ENCODE data around the gene PSMC1.

DNA sequence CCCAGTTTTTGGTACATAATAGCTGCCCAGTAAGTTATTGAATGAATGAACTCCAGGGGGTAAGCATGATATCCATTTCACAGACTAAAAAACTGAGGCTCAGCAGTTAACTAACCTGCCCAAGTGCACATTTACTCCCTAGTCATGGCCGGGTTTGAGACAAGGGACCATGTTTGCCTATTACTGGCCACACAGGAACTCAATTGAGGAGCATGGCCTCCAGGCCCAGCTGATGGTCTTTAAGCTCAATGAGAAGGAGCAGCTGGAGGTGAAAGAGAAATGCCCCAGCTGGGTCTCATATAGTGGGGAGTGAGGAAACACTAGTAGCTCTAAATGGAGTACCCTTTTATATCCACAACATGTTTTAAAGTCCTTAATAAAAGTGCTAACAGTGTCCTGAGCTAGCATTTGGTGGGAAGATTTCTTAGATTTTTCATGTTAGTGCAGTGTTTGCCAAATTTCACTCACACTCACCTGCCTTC is 1.6 kb downstream of the TDP1 start:
- PRO-cap: no peak

DNA sequence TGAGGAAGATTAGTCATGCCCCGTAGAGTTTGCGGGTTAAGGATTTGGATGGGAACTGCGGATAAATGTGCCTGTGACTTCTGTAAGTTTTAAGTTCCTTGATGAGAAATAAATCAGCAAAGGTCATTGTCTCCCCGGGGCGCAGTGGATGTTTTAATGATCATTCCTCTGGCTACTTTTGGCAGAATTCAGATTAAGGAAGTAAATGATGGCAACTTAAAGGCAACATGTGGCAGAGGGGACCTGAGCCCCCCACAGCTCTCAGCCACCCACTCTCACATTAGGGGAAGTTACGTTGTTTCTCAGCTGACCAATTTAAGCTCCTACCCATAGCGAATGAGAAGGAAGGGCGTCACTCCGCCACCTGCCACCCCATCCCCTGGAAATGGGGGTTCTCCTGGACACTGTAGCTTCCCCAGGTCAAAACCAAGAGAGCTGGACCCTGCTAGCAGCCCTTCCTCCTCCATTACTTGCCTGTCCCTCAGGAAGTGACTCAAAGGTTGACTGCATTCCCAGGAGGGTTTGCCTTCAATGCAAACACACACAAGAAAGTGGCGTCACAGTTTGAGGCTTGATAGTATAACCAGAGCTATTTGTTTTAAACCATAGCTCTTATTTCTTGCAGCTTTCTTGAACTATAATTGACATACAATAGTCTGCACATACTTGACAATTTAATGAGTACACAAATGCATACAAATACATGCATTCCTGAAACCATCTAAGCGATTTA is 79.0 kb downstream of the KCNK13 start:
- PRO-cap: no peak

GRCh38 chr14:90256341-90256915 is at the start of gene PSMC1:
Gene PSMC1, plus strand, starts transcription at chr14:90256553.
- PRO-cap: bidirectional peak, plus-strand start at chr14:90256619, minus-strand start at chr14:90256479

GRCh38 chr14:90265916-90267061 is 9.9 kb downstream of the PSMC1 start:
- PRO-cap: no peak

GRCh38 chr14:90491479-90491955 is 94.7 kb downstream of the CALM1 start:
- PRO-cap: no peak

GRCh38 chr14:90513141-90514104 is 116.6 kb downstream of the CALM1 start:
- PRO-cap: no peak

DNA sequence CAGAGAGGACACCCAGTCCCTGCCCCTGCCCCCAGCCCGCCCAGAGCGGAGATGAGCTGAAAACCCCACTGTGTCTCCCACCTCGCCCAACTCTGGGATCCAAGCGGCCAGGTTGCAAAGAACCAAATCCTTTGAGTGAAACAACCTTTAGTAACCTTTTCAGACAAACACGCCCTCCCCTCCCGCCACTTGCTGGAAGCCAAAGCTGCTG is 120.6 kb downstream of the CALM1 start:
- PRO-cap: no peak

DNA sequence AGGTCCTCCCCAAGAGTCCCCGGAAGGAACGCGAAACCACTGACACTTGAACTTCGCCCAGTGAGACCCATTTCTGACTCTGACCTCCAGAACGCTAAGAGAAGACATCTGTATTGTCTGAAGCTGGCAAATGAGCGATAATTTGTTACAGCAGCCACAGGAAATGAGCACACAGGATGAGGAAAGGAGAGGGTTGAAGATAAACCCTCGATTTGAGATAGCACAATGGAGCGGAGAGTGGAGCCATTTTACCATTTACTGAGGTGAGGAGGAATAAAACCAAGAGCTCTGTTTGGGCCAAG is 15.0 kb downstream of the TTC7B start:
- PRO-cap: no peak

- PRO-cap: no peak
Observed at GRCh38 chr14:90803699-90804097, 12.5 kb downstream of the TTC7B start.

- PRO-cap: no peak
Observed at GRCh38 chr14:90812070-90812482, 4.2 kb downstream of the TTC7B start.

DNA sequence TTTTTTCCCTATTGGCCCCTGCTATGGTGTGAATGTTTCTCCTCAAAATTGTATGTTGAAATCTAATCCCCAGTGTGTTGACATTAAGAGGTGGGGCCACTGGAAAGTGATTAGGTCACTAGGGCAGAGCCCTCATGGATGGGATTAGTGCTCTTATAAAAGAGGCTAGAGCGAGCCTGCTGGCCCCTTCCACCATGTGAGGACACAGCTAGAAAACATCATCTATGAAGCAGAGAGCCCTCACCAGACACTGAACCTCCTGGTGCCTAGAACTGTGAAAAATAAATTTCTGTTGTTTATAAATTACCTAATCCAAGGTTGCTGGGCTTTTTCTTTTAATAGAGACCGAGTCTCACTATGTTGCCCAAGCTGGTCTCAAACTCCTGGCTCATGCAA is 51.3 kb downstream of the RPS6KA5 start:
- PRO-cap: no peak

- PRO-cap: no peak
Observed at GRCh38 chr14:91022866-91023318, 37.5 kb downstream of the RPS6KA5 start.

- PRO-cap: no peak
Observed at GRCh38 chr14:91149377-91150186, 35.7 kb downstream of the DGLUCY start.

DNA sequence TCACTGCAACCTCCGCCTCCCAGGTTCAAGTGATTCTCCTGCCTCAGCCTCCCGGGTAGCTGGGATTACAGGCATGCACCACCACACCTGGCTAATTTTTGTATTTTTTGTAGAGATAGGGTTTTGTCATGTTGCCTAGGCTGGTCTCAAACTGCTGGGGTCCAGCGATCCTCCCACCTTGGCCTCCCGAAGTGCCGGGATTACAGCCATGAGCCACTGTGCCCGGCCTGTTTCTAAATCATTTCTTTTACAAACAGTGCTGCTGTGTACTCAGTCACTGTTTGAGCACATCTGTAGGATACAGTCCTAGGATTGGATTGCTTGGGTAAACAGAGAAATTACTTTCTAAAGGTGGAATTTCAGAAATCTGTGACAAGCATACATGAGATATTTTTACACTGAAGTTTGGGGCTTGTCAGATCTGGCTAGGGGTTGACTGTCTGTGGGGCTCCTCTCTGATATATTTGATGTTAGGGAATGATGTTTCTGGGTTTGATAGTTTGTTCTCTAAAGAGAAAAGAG is 42.4 kb downstream of the DGLUCY start:
- PRO-cap: no peak

GRCh38 chr14:91220545-91221498 is 23.7 kb downstream of the GPR68 start:
- PRO-cap: no peak

DNA sequence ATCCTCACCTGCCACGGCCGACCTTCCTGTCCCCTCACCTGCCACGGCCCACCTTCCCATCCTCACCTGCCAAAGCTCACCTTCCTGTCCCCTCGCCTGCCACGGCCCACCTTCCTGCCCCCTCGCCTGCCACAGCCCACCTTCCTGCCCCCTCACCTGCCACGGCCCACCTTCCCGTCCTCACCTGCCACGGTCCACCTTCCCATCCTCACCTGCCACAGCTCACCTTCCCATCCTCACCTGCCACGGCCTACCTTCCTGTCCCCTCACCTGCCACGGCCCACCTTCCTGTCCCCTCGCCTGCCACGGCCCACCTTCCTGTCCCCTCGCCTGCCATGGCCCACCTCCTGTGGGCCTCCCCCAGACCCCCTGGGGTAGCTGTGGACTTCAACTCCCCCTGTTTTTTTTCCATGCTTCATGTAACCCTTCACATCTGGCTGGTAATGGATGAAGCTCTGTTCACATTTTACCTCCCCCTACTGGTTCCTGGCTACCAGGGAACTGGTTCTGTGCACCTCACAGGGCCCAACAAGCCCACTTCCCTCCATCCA is 48.8 kb upstream of the GPR68 start:
- PRO-cap: no peak

DNA sequence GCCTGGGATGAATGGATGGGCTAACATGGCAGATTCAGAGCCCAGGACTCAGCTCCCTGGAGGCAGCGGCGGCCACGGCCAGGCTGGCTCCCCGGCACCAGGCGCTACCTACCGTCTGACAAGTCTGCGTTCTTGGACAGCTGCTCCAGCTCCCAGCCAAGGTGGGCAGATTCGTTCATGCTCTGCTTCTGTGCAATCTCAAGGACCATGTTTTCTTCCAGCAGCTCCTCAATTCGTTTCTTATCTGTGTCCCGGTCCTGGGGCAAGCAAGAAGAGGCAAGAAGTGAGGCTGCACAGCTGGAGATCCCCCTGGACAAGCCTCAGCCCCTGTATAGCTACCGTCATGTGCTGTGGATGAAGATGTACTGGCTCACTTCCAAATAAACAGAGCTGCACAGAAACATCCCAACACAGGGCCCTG is 80.2 kb upstream of the GPR68 start:
- PRO-cap: no peak

GRCh38 chr14:91351826-91352536 is 65.6 kb downstream of the CCDC88C start:
- PRO-cap: no peak

GRCh38 chr14:91376702-91377808 is 40.6 kb downstream of the CCDC88C start:
- PRO-cap: no peak

GRCh38 chr14:91464334-91465597 is 45.3 kb downstream of the PPP4R3A start:
- PRO-cap: no peak